Mononuclear cell (primary cell): ENCODE data around the gene RABGGTB.

GRCh38 chr1:67753657-67754652 is 69.0 kb downstream of the GADD45A start:
- RRBS, result 67% methylated on average over 3 of the region's 18 CpGs

DNA sequence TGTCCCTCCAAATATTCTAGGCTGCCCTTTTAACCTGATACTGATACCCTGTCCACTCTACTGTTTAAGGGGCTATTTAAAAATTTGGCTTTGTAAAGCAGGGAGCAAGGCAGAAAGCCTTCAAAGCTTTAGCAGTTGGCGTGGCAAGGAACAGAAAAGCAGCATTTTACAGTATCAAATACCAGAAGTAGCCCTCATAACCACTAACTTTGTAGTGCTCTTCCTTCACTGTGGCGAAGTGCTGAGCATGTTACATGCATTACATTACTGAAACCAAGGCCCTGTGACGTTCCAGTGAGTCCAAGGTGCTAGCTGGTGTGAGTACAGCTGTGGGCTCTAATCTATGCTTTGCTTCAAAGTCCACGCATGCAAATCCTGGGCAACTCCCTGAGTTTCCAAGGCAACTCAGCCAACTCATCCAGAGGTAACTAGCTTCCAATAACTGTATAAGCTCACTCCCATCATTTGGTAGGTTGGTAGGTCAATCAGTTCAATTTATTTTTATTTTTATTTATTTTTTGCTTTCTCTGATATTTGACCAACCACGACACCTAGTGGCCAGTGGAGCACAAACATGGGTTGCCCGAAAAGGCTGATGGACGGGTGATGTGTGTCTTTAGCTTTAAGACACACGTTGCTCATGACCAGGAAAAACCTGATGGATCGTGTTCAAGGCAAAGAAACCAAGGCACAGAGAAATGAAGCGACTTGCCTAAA is 73.2 kb downstream of the GNG12 start:
- RRBS, result no CpG with 5 or more reads among the region's 10 CpGs

GRCh38 chr1:68163283-68163730 is 69.0 kb downstream of the WLS start:
- RRBS, result no CpG with 5 or more reads among the region's 24 CpGs

DNA sequence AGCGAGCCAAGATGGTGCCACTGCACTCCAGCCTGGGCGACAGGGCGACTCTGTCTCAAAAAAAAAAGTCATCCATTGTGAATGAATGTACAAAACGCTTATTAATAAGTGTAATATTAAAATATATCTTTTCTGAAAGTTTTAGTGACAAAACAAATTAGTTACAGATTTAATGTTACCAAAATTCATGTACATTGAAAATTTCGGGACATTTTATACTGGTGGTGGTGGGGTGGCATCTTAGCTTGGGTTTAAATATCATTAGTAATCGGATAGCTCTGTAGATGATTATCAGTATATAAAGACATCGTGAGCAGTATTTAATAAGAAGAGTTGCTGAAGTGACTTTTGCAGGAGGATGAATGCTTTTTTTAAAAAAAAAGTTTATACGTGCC is 392 bp upstream of the SRSF11 start:
- RRBS, result no CpG with 5 or more reads among the region's 8 CpGs

DNA sequence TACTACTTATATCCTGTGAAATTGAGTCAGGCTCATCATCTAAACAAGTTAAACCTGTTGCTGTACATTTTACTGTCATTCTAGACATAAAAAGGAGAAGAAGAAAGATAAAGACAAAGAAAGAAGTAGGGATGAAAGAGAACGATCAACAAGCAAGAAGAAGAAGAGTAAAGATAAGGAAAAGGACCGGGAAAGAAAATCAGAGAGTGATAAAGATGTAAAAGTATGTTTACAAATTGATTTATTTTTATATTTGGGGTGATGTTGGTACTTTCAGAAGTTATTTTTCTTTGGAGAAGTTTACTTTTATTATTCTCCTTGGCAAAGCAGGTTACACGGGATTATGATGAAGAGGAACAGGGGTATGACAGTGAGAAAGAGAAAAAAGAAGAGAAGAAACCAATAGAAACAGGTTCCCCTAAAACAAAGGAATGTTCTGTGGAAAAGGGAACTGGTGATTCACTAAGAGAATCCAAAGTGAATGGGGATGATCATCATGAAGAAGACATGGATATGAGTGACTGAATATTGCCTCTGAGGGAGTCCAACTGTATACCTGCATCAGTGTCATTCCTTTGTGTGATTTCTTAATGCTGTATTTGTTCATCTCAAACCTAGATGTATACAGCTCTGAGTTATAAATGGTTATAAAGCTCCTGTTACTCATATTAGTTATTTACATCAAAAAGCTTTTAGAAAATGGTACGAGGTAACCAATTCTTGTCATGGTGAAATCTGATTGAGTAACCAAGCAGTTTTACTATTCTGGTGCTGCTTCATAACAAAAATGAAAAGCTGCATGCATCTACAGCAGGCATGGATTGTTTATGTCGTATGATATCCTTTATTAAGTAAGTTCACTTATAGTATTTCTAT is 29.3 kb downstream of the SRSF11 start:
- RRBS, result no CpG with 5 or more reads among the region's 5 CpGs

- RRBS, result 15% methylated on average over 11 of the region's 68 CpGs
These were observed 550 bp downstream of the PTGER3 start for GRCh38 chr1:71046932-71047600.

DNA sequence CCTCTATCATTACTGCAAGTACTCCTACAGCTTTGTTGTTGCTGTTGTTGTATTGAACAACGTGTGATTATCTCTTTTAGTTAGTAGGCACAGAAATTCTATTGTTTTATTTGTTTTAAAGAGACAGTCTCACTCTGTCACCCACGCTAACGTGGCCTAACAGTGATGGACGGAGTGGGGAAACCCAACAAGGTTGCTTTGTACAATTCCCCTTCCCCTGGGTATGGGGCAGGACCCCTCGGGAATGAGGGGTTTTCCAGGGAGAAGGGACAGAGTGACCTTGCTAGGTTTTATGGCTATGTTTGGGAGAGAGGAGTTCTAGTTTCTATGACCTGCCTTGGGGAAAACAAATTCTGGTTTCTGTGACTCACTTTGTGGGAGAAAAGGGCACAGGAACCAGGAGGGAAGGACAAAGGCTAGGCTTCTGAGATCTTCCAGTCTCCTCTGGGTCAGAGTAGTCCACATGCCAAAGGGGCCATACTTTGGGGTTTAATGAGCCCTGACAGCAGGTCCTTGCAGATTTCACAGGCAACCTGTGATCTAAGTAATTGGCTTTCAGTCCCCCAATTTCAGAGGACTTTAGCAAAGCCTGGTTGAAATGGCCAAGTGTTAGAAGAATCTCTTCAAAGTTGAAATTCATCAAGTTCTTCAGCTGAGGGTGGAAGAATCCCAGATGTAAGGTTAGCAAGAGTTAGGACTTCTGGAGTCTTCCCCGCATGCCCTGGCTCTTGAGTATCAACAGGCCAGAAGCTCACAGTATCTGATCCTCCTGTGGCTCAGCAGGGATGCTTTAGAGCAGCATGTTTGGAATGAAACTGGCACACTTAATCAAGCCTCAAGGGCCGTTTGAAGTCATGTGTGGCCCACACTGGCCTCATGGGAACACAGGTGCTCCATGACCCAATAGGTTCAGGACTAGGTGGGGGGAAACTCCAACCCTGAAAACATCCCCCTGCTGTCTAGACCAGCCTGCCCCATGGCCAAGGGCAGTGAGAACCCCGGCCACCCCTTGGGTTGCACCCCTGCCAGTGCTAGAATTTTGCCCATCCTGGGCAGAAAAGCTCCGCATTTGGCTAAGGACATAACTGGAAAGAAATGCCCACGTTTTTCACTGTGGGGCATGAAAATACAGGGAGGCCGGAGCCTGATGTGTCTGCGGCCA is 5.7 kb upstream of the PTGER3 start:
- RRBS, result no CpG with 5 or more reads among the region's 12 CpGs

GRCh38 chr1:71404396-71405132 is 323.7 kb upstream of the ZRANB2 start:
- RRBS, result no CpG with 5 or more reads among the region's 3 CpGs

DNA sequence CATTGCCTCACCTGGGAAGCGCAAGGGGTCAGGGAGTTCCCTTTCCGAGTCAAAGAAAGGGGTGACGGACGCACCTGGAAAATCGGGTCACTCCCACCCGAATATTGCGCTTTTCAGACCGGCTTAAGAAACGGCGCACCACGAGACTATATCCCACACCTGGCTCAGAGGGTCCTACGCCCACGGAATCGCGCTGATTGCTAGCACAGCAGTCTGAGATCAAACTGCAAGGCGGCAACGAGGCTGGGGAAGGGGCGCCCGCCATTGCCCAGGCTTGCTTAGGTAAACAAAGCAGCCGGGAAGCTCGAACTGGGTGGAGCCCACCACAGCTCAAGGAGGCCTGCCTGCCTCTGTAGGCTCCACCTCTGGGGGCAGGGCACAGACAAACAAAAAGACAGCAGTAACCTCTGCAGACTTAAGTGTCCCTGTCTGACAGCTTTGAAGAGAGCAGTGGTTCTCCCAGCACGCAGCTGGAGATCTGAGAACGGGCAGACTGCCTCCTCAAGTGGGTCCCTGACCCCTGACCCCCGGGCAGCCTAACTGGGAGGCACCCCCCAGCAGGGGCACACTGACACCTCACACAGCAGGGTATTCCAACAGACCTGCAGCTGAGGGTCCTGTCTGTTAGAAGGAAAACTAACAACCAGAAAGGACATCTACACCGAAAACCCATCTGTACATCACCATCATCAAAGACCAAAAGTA is 433.2 kb upstream of the ZRANB2 start:
- RRBS, result no CpG with 5 or more reads among the region's 25 CpGs

DNA sequence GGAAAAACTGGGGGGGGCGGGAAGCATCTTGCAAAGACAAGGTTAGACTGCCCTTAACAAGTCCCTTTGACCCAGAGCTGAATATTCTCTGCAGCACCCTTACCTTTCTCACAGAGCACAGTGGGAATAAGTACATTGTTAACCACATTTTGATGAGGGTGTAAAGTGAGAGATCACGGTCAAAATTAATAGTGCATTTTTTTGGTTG is 275.7 kb downstream of the NEGR1 start:
- RRBS, result no CpG with 5 or more reads among the region's 2 CpGs

DNA sequence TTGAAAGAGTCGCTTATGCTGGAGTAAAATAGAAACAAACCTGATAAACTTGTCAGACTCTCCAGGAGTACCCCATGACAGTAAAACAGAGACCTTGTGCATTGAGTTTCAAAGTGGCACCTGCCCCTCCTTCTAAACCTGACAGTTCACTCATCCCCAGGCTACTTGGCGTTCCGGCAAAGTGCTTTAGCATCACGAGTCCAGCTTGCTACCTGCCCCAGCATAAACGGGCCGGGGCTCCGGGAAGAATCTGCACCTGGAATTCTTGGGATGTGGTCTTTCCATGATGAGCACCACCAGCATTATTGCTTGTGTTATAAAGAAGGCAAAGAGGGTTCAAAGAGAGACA is 441 bp downstream of the NEGR1 start:
- RRBS, result 4% methylated on average over 4 of the region's 7 CpGs

GRCh38 chr1:75614645-75615293 is 3.9 kb upstream of the SLC44A5 start:
- RRBS, result 4% methylated on average over 18 of the region's 42 CpGs

DNA sequence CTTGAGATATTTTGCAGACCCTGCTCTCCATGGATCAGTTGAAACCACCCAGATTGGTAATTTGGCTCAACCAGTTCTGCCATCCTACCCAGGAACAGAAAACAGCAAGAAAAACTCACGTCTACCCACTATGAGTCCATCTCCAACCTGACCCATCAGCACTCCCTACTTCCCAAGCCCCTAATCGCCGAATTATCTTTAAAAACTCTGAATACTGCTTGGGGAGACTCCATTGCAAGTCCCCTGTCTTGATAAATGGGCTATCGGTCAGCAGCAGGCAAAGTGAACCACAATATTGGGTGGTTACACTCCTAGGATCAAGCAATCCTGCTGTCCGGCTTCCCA is 496 bp upstream of the RABGGTB start:
- RRBS, result no CpG with 5 or more reads among the region's 5 CpGs

DNA sequence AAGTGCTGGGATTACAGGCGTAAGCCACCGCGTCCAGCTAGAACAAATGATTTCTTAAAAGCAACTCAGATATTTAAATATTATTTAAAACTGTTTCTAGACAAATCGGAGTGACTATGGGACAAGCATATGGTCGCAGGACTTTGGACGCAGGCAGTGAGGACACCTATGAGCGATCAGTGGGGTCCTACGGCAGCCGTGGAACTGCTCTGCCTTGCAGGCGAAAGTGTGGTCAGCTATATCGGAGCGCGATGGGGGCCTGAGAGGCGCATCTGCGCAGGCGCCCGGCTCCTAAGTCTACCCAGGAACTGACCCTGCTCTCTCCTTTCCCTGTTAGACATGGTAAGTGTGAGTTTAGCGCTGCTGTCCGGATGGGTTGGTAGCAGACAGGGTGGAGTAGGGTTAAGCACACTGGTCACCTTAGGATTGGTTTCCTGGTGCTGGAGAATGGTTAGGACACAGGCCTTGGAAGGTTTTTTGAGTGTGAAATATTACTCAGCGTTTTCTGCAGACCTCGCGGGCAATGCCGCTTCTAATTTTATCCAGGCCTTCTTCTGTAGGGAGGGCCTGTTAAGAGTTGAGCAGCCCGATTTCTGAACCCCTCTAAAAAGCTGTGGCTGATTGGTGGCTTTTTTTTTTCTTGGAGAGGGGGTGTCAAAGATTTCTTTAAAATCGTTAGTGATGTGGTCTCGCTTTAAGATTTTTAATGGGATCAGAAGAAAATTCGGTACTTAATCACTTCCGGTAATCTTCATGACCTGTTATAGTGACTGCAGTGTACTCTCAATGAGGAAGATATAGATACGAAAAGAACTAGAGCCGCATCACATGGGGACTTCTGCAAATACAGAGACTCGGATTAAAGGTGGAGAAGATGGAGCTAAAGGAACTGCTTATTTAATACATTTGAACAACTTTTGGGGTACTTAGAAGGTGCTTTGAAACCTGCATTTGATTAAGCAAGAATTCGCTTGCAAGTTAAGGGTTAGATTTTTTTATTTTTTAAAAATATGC is at the start of gene RABGGTB:
Gene RABGGTB, plus strand, starts transcription at position 324 of the 1,014 bp plus-strand sequence.
- RRBS, result 2% methylated on average over 3 of the region's 32 CpGs

GRCh38 chr1:75786947-75787377 is 906 bp downstream of the RABGGTB start:
- RRBS, result no CpG with 5 or more reads among the region's 7 CpGs

DNA sequence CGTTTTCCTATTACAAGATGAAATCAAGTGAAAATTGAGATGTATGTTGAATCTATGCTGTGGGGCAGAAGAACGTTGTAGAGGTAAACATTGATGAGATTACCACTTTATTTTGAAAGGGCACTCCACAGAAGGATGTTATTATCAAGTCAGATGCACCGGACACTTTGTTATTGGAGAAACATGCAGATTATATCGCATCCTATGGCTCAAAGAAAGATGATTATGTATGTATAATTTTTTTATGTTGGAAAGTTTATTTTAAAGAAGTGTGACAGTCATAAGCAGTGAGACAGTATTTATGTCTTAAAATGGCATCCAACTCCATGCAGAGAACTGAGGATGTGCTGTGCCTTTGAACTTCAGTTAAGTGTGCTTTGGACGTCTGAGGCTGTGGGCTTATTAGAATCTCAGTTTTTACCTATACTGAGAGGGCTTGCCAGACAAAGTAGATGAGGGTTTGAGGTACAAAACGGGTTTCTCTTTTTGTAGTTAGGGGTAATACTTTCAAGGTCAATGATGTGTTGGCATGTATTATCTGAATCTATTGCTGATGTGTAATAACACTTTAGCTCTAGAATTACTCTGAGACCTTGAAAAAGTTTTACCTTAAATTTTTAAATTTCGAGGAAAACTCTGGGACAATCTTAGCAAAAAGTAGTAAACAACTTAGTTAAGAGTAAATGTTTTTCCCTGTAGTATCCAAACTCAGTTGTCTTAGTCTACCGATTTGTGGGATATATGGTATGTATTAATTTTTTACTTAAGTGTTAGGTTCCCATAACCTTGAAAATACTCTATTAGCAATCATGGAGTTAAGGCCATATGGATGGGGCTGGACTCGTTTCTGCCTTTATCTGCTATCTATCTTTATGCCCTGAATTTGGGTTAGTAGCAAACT is 1.6 kb downstream of the RABGGTB start:
- RRBS, result no CpG with 5 or more reads among the region's 9 CpGs

DNA sequence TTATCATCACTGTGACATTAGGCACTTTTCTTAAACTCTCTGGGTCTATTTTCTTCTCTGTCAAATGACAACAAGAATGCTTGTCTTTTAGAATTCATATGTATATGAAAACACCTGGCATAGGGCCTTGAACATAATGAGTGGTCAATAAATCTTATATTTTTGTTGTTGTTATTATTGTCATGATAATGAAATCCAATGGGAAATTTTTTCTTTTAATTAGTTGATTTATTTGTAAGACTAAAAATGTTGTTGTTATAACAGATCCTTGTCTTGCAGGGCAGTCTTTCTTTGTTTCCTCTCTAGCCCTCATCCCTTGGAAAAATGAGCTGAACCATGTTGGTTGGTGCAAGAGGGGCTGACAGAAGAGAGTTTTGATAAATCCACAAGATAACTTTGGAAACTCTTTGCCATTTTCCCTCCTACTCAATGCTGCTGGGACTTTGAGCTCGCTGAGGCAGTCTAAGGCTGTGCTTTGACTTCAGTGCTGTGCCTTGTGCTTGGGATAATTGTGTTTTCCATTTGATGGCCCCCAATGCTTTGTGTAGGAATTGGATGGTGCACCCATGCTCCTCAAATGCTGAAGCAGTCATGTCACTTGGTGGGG is 31.6 kb downstream of the ST6GALNAC3 start:
- RRBS, result no CpG with 5 or more reads among the region's 1 CpG

DNA sequence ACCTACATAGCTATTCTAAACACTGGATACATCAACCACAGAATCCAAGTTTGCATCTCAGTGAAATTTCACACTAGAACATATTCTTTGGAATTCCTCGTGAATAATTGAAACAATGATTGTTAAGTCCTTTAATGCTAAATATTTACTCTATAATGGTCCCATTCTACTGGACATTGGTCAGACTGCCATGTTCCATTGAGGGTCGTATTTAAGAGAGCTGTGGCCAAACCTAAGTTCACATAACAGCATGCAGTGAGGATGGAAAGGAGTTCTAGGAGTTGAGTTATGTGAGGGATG is 44.6 kb downstream of the ST6GALNAC3 start:
- RRBS, result no CpG with 5 or more reads among the region's 2 CpGs

DNA sequence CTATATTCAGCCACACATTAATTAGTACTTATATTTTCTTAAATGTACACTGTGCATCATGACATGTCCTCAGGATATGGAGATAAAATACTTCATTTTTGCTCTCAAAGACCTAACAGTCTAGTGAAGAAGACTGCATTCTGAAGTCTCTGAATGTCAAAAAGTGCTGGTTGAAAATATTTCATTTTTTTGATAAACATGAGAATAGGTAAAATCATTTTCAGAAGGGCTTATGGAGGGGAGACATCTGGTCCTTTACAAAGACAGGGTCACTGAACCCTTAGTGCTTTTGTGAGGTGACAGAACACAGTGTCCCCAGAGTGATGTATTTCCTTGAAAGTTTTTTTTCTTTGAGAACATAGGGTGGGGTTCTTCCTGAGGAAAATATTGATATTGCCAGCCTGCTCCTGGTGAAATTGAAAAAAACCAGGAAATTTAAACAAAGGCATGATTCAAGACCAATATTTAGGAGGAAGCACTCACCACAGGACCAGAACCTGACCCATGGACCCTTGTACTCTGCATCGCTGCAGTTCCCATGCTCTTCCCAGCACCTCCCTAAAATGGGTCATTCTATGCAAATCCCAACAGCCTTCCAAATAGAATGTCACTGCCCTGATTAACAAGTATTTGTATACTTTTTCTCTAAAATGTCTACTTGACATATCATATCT is 63.6 kb downstream of the ST6GALNAC3 start:
- RRBS, result no CpG with 5 or more reads among the region's 1 CpG

GRCh38 chr1:76190957-76192016 is 116.7 kb downstream of the ST6GALNAC3 start:
- RRBS, result no CpG with 5 or more reads among the region's 7 CpGs